Epithelial cell of alveolus of lung (primary cell): ENCODE results near the genes KIAA0319L and MEAF6.

DNA sequence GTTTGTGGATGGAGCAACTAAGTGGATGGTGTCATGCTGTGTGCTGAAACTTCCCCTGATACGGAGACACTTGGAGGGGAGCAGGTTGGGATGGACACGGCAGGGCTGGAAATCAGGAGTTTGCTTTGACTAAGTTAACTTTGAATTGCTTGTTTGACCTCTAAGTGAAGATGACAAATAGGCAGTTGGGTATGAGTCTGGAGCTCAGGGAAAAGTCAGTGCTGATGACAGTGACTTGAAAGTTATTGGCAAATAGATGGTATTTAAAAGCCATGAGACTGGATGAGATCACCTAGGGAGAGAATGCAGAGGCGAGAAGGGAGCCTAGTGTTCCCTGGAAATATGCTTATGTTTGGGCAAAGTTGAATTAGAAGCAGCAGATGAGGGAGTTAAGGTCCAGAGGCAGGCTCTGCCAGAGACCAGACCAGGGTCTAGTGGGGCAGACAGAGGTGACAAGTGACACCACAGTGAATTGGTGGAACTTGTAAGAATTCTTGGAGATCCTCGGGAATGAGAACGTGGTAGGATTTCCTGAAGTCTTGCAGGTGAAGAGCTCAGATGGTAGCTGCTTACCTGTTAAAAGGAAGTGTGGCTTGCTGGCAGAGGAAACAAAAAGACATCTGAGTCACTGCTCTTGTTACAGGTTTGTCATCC, 12.6 kb upstream of the ZSCAN20 start:
- RAMPAGE, long total RNA: no peak
- RRBS: no CpG with 5 or more reads among the region's 5 CpGs

DNA sequence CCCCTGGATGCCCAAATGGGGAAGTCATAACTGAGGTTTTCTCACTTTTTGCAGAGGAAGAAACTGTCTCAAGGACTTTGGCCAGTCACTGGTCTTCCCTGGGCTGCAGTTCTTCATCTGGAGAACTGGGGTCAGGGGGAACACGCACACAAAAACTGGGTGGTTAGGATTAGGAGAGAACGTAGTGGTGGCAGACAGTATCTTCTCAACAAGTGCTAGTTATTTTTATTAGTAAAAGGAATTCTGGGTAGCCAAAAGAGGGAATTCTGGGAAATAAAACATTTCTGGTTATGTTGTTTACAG, 11.0 kb upstream of the ZSCAN20 start:
- RAMPAGE, long total RNA: no peak
- RRBS: no CpG with 5 or more reads among the region's 2 CpGs

DNA sequence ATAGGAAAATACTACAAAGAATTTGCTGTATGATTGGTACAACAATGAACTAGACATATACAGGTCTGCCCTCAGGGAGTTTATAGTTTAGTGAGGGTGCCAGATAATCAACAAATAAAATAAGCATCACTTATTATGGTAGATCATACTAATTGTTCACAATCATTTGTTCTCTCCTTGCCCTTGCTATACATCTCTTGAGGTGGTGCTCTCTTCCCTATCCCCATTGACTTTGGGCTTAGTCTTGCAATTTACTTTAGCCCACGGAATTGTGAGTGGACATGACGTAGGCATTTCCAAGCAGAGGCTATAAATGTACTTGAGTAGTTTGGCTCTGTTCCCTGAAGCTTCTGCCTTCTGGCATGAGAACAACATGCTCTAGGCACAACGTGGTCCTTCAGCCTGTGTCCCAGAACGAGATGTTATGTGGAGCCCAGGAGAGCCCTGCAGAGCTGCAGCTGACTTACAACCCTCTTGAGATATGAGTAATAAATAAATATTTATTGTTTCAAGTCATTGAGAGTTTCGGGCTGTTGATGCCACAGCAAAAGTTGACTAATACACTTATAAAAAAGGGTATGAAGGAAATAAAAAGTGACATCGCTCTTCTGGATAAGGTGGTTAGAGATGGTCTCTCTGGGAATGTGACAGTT, 105.3 kb upstream of the HMGB4 start:
- RAMPAGE, long total RNA: no peak
- RRBS: no CpG with 5 or more reads among the region's 6 CpGs

DNA sequence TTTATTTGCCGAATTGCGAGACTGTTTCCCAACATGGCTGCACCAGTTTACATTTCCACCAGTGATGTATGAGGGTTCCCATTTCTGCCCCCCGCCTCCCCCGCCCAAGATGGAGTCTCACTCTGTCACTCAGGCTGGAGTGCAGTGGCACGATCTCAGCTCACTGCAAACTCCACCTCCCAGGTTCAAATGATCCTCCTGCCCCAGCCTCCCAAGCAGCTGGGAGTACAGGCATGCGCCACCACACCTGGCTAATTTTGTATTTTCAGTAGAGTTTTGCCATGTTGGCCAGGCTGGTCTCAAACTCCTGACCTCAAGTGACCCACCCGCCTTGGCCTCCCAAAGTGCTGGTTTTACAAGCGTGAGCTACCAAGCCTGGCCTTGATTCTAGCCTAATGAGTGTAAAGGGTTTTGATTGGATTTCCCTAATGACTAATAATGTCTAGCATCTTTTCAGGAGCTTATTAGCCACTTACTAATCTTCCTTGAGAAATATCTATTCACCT, 20.7 kb downstream of the SFPQ start:
- RAMPAGE, long total RNA: no peak
- RRBS: no CpG with 5 or more reads among the region's 8 CpGs

DNA sequence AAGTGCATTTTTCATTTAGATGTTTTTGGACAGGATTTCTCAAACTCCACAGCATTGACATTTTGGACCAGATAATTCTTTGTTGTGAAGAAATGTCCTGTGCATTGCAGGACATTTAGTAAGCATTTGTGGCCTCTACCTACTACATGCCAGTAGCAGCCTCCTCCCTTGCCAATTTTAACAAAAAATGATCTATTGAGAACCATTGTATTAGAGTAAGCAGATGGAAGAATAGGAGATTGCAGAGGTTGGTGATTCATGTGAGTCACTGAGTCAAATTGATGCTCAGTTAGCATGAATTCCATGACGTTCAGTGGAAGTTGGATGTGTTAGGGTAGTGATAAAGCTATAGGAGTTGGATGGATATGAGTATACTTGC, 94.8 kb downstream of the ZMYM4 start:
- RAMPAGE, long total RNA: no peak
- RRBS: no CpG with 5 or more reads among the region's 1 CpG

GRCh38 chr1:35370156-35370595, 101.7 kb downstream of the ZMYM4 start:
- RAMPAGE, long total RNA: no peak
- RRBS: no CpG with 5 or more reads among the region's 4 CpGs

DNA sequence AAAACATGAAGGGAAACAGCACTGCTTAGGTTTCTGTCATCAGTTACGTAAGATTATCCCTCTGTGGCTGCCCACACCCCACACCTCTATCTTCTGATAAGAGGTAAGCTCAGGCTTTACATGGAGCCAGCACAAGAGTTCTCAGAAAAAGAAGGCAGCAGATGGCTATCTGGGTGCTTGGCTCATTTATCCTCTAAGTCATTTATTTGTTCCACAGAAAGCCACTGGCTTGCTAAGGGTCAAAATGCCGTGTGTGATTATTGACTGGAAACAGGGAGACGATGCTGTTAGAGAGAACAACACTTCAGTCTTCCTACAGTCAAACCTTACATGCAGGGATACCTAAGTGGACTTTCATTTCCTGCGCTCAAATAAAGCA, 57.4 kb downstream of the KIAA0319L start:
- RAMPAGE, long total RNA: no peak
- RRBS: no CpG with 5 or more reads among the region's 4 CpGs

- RAMPAGE, long total RNA: start-site peak on the plus strand at chr1:35557811-35557837, 95 and 35 reads in 2 replicates
- RRBS: 1% methylated on average over 32 of the region's 76 CpGs
Measured at GRCh38 chr1:35556957-35557951, at the start of gene KIAA0319L. TSS of gene KIAA0319L (minus strand) at chr1:35557403.

DNA sequence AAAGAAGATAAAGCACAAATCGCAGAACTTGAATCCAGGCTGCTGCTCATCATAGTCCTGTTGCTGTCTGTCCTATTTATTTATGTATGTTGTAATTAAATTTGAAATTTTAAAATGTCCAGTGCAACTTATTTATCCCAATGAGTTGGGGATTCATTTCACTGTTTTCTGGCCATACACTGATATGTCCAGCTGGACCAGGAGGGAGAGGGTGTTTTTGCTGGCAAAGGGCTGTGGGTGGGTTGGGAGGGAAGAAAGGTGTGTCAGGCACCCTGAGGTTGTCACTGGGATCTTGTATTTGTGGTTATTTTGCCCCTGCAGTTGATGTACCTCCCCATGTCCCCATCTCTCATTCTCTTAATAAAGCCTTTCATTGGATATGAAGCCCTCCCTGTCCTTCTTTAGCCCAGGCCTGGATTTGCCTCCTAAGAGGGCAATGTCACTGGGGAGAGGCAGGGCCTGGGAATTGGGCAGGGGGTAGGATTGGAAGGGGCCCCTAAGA, 22.2 kb downstream of the TFAP2E start:
- RAMPAGE, long total RNA: no peak
- RRBS: no CpG with 5 or more reads among the region's 1 CpG

- RAMPAGE, long total RNA: no peak
- RRBS: no CpG with 5 or more reads among the region's 9 CpGs
Measured at GRCh38 chr1:35717551-35718232, 992 bp downstream of the C1orf216 start.

DNA sequence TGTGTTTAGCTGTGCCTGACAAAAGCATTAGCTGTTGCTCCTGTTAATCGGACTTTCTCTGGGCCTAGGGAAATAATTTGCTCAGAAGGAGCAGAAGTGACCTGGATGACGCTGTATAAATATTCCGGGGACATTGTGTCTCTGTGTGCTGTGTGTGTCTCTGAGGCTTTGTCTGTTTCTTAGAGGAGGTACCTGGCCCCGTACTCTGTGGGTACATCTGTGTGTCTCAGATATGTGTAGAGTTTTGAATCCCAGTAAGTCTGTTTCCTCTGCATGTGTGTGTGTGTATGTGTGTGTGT, 5.6 kb downstream of the MAP7D1 start:
- RAMPAGE, long total RNA: no peak
- RRBS: no CpG with 5 or more reads among the region's 4 CpGs

DNA sequence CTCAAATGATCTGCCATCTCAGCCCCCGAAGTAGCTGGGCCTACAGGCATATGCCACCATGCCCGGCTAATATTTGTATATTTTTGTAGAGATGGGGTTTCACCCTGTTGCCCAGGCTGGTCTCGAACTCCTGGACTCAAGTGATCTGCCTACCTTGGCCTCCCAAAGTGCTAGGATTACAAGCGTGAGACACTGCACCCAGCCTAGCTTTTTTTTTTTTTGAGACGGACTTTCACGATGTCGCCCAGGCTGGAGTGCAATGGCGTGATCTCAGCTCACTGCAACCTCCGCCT, 34.1 kb downstream of the MAP7D1 start:
- RAMPAGE, long total RNA: no peak
- RRBS: no CpG with 5 or more reads among the region's 9 CpGs

- RAMPAGE, long total RNA: no peak
- RRBS: no CpG with 5 or more reads among the region's 4 CpGs
Measured at GRCh38 chr1:36234128-36234721, 10.0 kb downstream of the THRAP3 start.

DNA sequence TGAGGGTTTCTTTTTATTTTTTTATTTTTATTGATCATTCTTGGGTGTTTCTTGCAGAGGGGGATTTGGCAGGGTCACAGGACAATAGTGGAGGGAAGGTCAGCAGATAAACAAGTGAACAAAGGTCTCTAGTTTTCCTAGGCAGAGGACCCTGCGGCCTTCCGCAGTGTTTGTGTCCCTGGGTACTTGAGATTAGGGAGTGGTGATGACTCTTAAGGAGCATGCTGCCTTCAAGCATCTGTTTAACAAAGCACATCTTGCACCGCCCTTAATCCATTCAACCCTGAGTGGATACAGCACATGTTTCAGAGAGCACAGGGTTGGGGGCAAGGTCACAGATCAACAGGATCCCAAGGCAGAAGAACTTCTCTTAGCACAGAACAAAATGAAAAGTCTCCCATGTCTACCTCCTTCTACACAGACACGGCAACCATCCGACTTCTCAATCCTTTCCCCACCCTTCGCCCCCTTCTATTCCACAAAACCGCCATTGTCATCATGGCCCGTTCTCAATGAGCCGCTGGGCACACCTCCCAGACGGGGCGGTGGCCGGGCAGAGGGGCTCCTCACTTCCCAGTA, 19.0 kb downstream of the THRAP3 start:
- RAMPAGE, long total RNA: no peak
- RRBS: no CpG with 5 or more reads among the region's 12 CpGs

DNA sequence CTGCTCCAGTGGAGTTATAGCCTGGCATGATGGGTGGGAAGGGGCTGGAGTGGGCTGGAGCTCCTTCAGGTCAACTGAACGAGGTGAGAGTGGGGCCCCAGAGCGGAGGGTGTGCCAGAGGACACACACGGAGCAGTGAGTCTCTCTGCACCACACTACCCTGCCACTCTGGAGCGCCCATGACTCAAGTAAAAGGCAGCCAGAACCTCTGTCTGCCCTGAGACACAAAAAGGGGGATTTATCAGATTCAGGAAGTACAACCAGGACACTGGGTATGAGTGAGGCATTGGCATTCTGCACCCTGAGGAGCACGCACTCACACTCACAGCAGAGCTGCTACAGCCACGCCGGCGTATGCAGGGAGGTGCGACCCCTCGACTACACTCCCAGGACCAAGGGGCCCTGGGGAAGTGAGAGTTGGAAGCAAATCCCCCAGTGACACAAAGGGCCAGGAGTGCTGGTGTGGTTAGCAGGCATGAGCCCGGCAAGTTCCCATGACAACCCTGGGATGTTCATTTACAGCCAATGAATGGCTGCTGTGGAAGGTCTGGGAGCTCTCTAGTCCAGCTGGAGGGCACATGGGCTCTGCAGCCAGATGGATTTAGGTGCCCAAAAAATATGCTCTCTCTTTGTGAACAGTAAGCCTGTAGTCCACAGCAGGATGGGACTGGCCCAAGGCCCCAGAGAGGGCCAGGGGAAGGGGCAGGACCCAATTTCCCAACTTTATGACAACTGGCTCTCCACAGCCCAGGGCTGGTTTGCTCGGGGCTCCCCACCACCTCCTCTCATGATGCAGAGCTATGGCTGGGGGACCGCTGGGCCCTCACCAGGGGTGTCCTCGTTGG, 28.1 kb upstream of the EVA1B start:
- RAMPAGE, long total RNA: no peak
- RRBS: no CpG with 5 or more reads among the region's 14 CpGs

DNA sequence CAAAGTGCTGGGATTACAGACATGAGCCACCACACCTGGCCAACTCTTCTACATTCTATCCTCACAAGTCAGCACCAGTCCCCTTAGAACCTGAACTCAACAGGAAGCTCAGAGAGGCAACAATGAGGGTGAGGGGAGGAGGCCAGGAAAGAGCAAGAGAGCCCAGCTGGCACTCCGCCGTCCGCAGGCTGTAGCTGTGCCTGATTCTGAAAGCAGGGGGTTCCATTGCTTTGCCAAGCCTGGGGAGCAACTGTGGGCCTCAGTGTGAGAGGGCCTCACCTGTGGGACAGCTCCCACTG, 18.7 kb downstream of the STK40 start:
- RAMPAGE, long total RNA: no peak
- RRBS: no CpG with 5 or more reads among the region's 3 CpGs

DNA sequence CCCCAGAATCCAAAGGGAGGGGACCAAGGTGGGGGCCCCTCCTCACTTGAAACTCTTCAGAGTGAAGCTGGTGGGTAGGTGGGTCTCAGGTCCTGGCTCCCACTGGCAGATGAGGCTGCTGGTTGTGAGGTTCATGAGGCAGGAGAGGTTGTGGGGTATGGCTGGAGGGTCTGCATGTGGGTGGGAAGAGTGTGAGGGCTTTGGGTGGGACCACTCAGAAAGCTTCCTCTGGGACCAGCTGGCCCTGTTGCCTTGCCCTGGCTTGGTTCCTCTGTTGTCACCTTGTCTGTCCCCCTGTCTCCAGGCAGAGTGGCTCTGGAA, 9.0 kb downstream of the CSF3R start:
- RAMPAGE, long total RNA: no peak

- RAMPAGE, long total RNA: no peak
Measured at GRCh38 chr1:37391350-37391580, 83.1 kb upstream of the ZC3H12A start.

DNA sequence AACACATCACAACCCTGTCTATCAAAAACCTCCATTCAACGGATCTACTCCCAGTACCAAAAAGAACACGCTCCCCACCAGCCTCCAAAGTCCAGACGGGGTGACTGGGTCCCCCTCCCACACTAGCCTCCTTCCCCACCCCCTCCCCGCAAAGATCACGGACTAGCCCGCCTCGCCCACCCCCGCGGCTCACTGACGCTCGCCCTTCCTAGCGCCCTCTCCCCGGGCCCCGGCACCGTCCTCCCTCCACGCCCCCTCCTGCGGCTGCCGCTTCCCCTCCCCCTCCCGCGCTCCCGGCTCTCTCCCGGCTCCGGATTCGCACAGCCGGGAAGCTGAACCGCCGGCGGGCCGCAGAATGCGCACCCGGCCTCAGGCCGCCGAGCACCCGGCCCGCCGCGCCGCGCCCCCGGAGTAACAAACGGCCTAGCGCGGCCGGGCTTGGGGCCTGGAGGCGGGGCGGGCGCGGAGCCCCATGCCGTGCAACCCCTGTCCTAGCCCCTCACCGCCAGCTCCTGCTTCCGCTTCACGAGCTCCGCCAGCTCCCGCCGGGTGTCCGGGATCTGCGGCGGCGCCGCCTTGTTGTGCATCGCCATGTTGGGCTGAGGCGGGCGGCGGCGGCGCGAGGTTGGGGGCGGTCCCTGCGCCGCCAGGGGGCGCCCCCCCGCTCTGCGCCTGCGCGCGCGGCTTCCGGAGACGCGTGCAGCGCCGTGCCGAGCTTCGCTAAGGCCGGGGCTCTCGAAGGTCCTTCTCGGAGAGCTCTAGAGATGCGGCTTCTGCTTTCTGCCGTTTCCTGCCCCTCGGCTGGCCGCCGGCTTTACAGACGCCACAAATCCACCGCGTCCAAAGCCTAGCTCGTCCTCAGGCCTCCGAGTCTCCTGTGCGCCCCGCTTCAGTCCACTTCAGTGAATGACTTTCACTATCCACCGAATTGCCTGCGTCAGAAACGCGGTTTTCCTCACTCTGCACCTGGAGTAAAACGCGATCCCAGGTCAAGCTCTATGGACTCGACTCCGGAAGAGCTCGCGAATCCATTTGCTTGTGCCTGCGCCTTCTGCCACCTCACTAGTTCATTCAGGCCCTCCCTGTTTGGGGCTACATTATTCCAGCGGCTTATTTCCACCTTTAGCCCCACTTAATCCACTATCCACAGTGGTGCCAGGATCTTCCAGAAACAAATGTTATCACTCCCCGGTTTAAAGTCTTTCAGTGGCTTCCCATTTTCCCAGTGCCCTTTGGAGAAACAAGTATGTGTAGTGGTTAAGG, at the start of gene MEAF6:
Gene MEAF6 (minus strand): TSS at position 613 of the 1,263 bp plus-strand sequence.
- RAMPAGE, long total RNA: start-site peak on the minus strand centred at position 612 of the sequence, 31 bp wide, 575 and 598 reads in 2 replicates
- RRBS: 2% methylated on average over 22 of the region's 112 CpGs

DNA sequence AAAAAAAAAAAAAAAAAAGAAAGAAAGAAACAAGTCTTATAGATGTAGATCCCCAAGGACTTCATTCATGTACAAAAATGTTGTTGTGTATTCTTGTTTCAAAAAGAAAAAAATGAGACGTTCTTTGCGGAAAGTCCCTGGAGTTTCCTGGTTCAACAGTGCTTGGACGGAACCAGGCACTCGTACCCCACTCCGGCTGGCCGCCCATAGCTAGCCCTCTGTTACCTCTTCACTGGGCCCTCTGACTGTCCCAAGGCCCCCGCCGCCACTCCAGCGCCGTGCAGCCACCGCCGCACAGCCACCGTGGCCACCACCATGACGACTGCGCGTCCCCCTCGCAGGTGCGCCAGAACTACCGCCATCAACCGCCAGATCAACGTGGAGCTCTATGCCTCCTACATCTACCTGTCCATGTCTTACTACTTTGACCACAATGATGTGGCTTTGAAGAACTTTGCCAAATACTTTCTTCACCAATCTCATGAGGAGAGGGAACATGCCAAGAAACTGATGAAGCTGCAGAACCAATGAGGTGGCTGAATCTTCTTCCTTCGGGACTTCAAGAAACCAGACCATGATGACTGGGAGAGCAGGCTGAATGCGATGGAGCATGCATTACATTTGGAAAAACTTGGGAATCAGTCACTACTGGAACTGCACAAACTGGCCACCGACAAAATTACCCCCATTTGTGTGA, 9.5 kb downstream of the SNIP1 start:
- RAMPAGE, long total RNA: no peak
- RRBS: no CpG with 5 or more reads among the region's 24 CpGs